ENCODE measurements around the gene GPRIN3.

DNA sequence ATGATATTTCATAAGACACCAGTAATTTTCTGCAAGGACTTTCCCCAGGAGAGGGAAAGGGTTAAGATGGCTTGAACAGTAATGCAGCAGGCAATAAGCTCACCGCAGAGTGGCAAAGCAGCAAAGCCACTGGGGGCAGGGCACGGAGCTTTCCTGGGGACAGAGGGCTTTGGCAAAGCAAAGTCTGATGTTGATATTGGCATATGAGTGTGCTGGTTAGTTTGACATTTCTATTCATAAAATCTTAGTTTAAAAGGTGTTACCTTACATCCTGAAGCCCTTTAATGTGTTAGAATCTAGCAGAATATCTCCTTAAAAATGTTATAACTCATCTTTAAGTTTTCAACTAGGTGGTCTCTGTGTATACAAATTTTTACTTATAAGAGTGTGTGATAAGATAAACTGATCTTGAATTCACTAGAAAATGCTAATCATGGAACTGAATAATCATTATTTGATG lies 55.2 kb upstream of the NAP1L5 start:
- RAMPAGE, long total RNA = no peak
- RRBS = no CpG with 5 or more reads among the region's 2 CpGs

GRCh38 chr4:88758271-88758623 lies 60.6 kb upstream of the NAP1L5 start:
- RAMPAGE, long total RNA = no peak
- RRBS = 43% methylated on average over 2 of the region's 8 CpGs

DNA sequence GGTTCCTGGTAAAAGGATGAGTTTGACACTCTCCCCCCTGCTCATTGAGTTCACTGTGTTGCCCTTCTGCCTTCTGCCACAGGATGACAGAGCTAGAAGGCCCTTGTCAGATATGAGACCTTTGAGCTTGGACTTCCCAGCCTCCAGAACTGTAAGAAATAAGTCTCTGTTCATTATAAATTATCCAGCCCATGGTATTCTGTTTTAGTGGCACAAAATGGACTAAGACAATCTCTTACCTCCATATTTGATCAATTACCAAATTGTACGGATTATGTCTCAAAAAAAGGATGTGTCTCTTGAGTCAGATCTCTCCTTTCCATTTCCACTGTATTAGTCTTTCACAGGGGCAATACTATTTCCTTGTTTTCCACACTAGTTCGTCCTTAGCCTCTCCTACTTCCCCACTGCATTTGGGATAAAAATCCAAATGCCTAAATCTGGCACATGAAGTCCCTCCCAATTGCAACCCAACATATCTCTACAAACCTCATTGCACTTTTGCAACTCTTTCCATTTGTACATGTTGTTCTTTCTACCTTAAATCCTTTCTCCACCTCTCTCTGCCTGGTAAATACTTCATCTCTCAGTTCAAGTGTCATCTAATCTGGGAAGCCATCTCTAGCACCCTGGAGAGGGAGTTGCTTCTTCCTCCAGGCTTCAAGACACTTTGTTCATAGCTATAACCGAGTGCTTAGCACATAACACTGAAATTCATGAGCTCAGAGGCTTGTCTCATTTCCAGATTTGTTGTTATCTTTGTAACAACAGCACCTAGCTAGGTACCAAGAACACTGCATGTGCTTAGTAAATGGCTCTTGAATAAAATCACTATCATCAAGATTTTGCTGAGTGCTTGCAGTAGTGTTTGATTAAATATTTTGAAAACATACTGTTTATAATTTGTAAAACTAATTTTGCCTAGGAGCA lies 114.6 kb upstream of the NAP1L5 start:
- RAMPAGE, long total RNA = no peak
- RRBS = no CpG with 5 or more reads among the region's 3 CpGs

- RAMPAGE, long total RNA = no peak
- RRBS = no CpG with 5 or more reads among the region's 7 CpGs
These were observed 4.4 kb downstream of the GPRIN3 start for GRCh38 chr4:89303142-89303669.

DNA sequence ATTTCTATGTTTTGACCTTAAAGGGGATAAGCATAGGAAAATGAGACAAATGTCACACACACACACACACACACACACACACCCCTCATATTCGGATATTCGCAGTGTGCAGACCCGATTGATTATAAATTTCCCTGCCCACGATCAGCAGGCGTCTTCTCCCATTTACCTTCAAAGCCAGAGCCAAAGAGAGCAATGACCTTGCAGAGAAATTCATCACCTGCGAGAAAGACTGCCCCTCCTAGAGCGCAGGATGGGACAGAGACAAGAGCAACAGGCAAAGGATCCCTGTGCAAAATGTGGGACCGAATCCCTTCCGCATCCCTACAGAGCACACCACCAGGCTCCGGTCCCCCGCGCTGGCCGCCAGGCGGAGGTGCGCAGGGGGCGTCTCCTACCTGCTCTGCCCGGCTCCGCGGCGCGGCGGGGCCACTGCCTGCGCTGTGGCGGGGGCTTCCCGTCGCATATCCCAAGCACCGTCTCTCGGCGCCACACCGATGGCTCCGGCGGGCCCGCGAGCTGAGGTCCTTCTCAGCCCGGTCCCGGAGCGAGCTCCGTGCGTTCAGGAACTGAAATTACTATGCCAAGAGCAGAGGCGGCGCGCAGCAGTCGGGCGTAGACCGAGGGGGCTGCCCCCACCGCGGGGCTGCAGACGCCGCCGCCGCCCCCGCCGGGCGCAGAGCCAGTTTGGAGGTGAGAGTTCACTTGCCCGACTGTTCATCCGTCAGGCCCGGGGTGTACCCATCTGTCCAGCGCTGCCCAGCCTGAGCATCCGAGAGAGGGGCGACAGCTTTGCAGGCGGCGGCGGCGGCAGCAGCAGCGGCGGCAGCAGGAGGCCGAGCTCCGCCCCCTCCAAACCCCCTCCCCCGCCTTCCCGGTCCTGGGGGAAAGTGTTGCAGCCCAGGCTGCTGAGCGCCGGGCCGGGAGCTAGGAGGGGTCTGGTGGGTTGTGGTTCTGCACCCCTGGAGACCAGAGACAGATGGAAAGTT lies at the start of gene GPRIN3:
GPRIN3 (minus strand) TSS at position 584 of the 989 bp plus-strand sequence.
- RAMPAGE, long total RNA = no peak
- RRBS = under 1% methylated on average over 19 of the region's 73 CpGs

DNA sequence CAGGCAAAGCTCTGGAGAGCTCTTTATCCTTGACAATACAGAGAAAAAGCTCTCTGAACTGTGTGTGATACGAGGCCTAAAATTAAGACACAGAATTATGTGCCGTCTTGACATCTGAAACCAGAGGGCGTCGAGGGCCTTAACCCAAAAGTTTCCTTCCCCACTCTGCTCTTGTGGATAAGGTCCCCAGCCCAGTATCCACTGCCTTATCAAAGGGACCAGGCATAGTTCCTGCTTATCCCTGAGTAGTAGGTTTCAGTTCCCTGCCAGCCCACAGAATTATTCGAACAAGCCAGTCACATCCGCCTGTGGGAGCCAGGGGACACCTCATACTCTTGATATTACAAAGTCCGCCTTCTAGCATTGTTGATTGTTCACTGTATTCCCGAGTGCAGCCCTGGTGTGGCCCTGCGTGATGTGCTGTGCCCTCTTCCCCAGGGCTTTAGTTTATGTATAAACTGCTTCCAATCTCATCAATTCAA lies 5.4 kb upstream of the MMRN1 start:
- RAMPAGE, long total RNA = no peak
- RRBS = no CpG with 5 or more reads among the region's 9 CpGs

DNA sequence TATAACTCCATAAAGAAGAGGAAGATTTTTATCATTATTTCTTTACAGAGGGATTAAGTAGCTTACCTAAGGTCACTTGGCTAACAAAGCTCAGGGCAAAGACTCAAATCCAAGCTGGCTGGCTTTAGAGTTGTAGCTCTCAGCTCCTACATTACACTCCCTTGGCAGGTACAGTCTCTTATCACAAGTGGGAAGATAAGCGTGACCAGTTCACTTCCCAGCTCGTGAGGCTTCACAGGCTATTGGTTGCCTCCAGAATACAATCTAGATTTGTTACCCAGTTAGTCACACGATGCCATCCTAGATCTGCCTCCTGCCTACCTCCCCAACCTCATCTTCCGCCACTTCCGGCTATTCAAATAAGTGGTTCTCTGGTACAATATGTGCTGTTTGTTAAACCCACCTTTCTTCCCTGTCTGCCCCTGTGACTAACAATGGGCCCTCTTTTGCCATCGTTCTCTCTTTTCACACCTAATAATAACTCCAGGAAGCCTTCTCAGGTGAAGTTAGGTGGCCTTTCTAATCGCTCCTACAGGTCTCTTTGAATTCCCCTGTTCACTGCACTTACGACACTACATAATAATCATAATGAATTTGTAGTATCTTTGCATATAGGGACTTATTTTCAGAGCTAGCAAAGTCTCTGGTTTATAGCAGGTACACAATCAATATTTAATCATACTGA lies 3.8 kb downstream of the MMRN1 start:
- RAMPAGE, long total RNA = no peak
- RRBS = no CpG with 5 or more reads among the region's 8 CpGs

- RAMPAGE, long total RNA = no peak
- RRBS = no CpG with 5 or more reads among the region's 19 CpGs
These were observed 945.0 kb upstream of the GRID2 start for GRCh38 chr4:91358420-91359471.

GRCh38 chr4:94408560-94409540 lies 42.9 kb upstream of the PDLIM5 start:
- RAMPAGE, long total RNA = no peak
- RRBS = no CpG with 5 or more reads among the region's 5 CpGs

DNA sequence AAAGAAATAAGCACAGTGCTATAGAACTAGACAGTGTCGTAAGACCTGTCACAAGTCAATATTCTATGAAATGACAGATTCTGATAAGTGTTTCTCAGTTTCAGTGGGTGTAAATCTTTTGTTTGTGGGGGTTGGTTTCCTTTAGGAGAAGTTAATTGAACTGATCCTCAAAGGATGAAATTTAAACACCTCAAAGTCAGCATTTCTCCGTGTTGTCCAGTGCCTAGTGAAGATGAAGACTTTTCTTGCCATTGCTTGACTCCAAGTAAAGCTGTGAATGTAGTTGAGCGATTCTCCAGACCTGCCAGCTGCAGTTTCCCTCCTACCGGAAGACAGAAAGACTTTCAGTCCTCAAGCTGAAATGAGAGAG lies 7.9 kb downstream of the PDLIM5 start:
- RAMPAGE, long total RNA = no peak
- RRBS = no CpG with 5 or more reads among the region's 4 CpGs

DNA sequence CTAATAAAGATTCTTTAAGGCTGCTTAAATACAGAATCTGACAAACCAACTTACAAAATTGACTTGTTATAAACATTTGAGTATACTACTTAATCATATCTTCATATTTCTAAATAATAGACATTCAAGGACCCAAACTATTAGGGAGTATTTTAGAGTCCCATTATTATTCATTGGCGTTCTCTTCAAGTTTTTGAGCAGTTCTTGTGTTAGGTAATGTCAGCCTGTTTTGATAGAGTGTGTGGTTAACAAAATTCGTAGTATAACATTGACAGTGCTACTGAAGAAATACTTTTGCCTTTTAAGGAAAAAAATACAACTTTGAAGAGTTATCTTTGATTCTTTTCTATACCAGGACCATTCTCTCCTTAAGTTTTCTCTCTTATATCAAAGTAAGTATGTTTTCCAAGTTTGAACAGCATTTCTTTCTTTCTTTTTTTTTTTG lies 74.6 kb downstream of the PDLIM5 start:
- RAMPAGE, long total RNA = no peak
- RRBS = no CpG with 5 or more reads among the region's 2 CpGs

GRCh38 chr4:95537172-95537449 lies 11.7 kb downstream of the UNC5C start:
- RAMPAGE, long total RNA = no peak
- RRBS = no CpG with 5 or more reads among the region's 5 CpGs

- RAMPAGE, long total RNA = no peak
- RRBS = no CpG with 5 or more reads among the region's 2 CpGs
These were observed 1062.7 kb downstream of the PDHA2 start for GRCh38 chr4:96902608-96902979.

GRCh38 chr4:97337650-97337996 lies 805.7 kb downstream of the STPG2 start:
- RAMPAGE, long total RNA = no peak
- RRBS = no CpG with 5 or more reads among the region's 3 CpGs

DNA sequence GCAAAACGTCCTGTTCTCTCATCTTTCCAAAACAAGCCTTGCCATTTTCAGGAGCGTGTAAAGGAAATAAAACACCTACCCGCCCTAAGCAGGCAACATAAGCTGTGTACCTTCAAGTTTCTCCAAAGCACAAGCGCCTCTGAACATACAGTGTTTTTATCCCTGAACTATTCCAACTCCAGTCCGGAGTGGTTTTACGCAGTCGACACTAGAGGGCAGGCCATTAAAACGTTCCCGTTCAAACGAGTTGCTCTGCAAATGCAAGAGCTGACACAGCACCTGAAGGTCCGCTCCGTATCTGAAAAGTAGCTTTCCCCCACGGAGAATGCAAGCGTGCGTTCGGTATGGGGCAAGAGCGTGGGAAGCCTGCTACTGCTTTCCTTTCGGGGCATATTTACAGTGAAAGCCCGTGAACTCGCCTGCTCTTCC lies 190.9 kb downstream of the TSPAN5 start:
- RAMPAGE, long total RNA = no peak
- RRBS = no CpG with 5 or more reads among the region's 20 CpGs

- RAMPAGE, long total RNA = no peak
- RRBS = no CpG with 5 or more reads among the region's 13 CpGs
These were observed 179.8 kb downstream of the TSPAN5 start for GRCh38 chr4:98478468-98479160.

DNA sequence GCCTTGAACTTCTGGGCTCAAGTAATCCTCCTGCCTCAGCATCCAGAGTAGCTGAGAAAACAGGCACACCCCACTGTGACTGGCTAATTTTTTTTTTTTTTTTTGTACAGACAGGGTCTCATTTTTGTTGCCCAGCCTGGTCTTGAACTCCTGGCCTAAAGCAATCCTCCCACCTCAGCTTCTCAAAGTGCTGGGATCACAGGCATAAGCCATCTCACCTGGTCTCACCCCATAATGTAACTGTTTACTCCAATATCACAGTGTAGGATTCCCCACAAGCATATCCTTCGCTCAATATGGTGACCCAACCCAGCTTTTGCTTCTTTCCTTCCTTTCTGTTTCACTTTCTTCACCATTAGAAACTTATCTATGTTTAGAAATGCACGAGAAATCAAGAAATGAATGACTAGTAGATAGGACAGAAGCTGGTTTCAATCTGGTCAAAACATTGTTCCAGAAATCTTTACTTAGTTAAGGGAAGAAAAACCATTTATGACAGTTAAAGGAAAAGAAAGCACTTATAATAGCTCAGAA lies 18.9 kb downstream of the TSPAN5 start:
- RAMPAGE, long total RNA = no peak
- RRBS = no CpG with 5 or more reads among the region's 2 CpGs

- RAMPAGE, long total RNA = no peak
- RRBS = no CpG with 5 or more reads among the region's 5 CpGs
These were observed 5.4 kb downstream of the TSPAN5 start for GRCh38 chr4:98652918-98653461.

- RAMPAGE, long total RNA = no peak
- RRBS = no CpG with 5 or more reads among the region's 5 CpGs
These were observed 115.5 kb upstream of the TSPAN5 start for GRCh38 chr4:98773903-98774291.

GRCh38 chr4:99013430-99014009 lies 18.0 kb downstream of the METAP1 start:
- RAMPAGE, long total RNA = no peak
- RRBS = no CpG with 5 or more reads among the region's 5 CpGs